Neural cell (in vitro differentiated cells): ENCODE measurements around the gene FOXN1.

GRCh38 chr17:22216668-22216954 lies 524.3 kb downstream of the KCNJ18 start:
- RAMPAGE, long total RNA: no peak

DNA sequence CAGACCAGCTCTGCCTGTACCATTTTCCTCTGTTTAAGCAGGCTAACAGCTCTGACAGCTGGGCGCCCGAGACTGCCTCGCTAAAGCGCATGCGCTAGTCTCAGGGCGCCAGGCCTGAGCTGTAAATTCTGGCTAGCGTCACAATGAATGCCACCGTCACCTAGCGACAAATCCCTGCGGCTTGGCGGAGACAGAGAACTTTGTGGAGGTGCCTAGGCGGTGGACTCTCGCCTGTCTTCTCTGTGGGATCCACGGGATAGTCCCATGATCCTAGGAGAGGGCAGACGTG lies 573.9 kb downstream of the KCNJ18 start:
- RAMPAGE, long total RNA: no peak

- RAMPAGE, long total RNA: no peak
These were observed 631.0 kb downstream of the KCNJ18 start for GRCh38 chr17:22323380-22323750.

DNA sequence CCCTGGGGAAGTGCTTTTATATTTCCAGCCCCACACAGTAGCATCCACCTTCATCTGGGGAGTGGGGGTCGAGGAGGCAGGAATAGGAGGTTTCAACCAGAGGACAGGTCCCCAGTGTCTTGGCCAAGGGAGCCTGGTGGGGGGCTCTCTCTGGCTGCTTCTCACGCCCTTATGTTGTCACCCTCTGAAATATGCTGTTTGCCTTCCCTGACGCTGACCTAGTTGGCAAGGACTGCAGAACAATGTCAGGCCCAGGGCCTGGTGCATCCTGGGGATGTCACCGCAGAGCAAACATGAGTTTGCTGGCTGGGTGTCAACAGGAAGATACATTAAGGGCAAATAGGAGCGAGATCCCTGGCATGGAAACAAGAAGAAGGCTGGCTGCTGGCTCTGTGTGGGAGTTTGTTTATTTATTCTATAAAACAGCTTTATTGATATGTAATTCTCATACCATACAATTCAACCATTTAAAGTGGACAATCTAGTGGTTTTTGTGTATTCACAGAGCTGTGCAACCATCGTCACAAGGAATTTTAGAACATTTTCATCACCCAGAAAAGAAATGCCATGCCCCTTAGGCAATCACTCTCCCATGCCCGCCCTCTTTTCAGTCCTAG lies 46.5 kb upstream of the WSB1 start:
- RAMPAGE, long total RNA: no peak

DNA sequence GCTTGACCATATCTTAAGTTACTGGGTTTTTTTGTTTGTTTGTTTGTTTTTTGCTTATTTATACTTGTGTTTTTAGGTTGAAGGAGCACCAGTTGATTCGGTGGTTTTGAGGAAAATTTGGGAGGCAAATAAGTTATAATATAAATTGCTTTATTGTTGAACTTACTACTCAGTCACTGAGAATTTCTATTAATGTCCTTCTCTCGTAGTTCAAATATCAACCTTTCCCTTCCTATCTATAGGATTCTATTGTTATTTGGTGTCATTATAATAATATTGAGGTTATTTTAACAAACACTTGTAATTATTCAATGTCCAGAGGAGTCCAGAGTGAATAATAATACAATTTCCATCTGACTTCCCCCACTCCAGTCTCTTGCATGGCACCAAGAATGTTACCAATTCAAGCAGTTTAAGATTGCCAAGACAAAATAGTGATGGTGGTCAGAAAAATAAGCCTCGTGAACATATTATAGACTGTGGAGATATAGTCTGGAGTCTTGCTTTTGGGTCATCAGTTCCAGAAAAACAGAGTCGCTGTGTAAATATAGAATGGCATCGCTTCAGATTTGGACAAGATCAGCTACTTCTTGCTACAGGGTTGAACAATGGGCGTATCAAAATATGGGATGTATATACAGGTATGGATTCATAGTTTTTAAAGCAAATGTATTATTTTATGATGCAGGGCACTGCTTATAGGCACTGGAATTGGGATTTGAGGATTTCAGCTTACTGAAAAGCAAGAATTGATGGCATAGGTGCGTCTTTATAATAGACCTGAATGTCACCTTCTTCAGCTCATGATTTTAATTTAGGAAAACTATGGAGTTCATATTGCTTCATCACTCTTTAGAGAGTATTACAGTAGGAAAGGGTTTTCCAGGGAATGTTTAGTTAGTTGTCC lies 9.3 kb downstream of the WSB1 start:
- RAMPAGE, long total RNA: no peak

- RAMPAGE, long total RNA: no peak
These were observed 76.3 kb upstream of the KSR1 start for GRCh38 chr17:27379792-27380495.

DNA sequence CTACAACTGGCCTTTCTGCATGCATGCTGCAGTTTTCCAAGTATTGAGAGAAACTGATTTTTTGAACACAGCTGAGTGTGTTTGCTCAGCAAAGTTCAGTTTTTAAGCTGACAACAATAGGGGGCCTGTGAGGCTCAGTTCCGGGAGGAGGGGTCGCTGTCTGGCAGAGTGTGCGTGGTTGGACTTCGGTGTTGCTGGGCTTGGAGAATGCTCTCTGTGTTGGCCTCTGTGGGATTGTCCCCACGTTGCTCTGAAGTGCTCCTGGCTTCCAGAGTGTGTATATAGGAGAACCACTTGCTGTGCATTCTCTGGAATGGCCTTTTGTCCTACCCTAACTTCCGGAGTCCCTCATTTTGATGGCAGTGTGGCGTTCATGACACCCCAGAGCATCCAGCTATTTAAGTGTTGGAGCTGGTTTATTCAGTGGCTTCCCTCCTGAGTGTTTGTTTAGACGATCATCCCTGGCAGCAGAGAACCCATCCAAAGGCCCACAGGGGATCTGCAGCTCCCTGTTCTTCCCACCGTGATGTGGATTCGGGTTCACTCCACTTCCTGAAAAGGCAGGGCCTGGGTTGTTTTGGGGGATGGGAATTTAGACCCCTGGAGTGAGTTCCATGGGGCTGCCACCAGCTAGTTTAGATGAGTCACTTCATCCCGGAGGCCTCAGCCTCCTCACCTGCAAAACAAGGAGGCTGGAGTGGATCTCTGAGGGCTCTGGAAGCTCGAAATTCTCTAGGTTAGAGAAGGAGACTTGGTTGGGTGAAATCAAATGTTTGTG lies 2.1 kb downstream of the KSR1 start:
- RAMPAGE, long total RNA: no peak

GRCh38 chr17:27481318-27481911 lies 25.2 kb downstream of the KSR1 start:
- RAMPAGE, long total RNA: no peak

GRCh38 chr17:27577086-27577850 lies 53.7 kb upstream of the LGALS9 start:
- RAMPAGE, long total RNA: no peak

DNA sequence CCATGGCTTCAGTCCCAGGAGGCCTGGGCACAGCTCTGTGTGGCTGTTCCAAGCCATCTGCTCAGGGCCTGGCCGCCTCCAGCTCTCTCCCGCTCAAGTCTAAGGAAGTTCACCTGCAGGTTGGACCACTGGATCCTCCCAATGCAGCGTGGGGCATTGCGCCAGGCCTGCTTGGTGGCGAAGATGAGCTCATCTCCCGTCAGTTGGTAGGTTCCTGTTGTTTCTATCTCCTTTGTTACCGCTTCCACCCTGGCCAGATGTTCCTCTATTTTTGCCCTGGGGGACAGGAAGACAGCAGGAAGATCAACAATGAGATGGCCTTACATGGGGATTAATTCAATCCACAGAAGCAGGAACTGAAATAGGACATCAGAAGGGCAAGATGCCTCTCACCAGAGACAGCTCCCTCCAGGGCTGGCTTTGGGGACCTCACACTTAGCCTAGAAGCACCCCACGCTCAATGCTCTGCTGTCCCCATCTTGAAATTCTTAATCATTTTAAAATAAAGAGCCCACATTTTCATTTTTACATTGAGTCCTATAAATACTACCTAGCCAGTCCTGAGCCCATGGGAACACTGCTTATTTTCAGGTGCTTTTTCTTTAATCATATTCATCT lies 17.4 kb downstream of the NOS2 start:
- RAMPAGE, long total RNA: no peak

- RAMPAGE, long total RNA: no peak
These were observed 5.1 kb upstream of the NOS2 start for GRCh38 chr17:27805279-27805956.

DNA sequence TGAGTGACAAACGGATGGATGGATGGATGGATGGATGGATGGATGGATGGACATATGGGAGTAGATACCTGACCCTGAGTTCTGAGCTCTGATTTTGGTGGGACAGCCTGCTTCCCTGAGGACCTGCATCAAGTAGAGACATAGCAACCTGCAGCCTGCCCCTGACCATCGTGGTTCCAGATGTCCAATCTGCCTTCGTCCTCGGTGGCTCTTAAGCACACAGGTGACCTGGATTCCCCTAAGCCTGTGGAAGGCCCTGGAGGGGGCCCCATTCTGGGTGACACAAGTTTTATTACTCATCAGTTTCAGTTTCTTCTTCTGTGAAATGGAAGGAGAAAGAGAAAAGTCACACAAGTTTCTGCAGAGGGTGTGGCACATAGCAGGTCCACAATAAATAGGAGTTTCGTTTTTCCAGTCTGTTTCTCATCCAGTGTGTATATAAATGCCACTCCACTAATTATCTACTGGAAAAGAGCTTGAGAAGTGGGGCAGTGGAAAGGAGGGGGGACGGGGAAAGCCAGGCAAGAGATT lies 9.9 kb upstream of the NOS2 start:
- RAMPAGE, long total RNA: no peak

- RAMPAGE, long total RNA: no peak
These were observed 11.5 kb upstream of the NOS2 start for GRCh38 chr17:27811872-27812155.

GRCh38 chr17:28384986-28385531 lies 13.6 kb downstream of the SARM1 start:
- RAMPAGE, long total RNA: no peak

DNA sequence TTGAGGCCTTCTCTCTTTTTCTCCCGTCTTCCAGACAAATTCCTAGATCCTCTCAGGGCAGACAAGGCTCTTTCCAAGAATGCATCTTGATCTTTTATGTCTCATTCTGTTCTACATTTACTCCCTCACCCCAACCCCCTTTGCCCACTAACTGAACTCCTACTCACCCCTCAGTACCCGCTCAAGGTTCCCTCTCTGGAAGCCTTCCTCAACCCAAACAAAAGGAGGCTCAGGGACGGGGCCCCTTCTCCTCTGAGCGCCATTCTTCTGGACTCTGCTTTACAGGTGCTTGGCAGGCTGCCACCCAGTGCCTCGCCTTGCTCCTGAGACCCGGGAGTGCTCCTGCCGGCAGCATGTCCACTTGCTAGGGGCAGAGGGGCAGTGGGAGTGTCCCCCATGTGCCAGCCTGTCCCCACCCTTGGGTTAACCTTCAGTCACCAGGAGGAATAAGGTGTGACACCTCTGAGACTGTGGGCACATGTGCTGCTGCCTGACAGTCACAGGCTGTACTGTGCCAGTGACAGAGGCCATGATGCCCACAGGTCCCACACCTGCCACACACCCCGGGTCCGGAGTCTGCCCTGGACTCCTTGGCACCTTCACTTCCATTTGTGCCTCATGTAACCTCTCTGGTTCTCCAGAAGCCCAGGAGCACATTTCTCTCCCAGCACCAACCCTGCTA lies 9.3 kb downstream of the SLC13A2 start:
- RAMPAGE, long total RNA: no peak

- RAMPAGE, long total RNA: no peak
These were observed 5.2 kb upstream of the FOXN1 start for GRCh38 chr17:28500764-28501579.

- RAMPAGE, long total RNA: no peak
These were observed at the start of gene FOXN1 for GRCh38 chr17:28506153-28506546. Gene FOXN1 (plus strand): TSS chr17:28506348.

- RAMPAGE, long total RNA: no peak
These were observed 19.0 kb downstream of the FOXN1 start for GRCh38 chr17:28524984-28525768.

DNA sequence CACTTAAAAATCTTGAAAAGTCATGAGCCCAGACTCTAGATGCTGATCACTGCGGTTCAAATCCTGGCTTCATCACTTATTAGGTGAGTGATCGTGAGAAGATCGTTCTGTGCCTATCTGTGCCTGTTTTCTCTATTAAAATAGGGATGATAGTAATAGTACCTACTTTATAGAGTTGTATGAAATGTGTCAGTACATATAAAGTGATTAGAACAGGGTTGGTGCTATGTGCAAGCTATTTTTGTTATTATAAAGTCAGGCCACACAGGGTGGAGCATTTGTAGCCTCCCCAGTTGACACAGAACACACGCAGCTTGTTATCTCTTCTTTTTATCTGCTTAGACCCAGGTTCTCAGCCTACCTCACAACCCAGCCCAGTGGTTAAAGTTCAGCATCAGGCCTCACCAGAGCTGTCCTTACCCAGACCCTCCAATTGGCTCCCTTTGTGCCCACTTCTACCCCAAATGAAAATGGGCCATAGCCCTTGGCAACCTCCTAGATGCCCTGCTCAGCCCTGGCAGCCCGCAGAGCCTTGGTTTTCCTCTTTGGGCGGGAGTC lies 857 bp upstream of the PIGS start:
- RAMPAGE, long total RNA: no peak

DNA sequence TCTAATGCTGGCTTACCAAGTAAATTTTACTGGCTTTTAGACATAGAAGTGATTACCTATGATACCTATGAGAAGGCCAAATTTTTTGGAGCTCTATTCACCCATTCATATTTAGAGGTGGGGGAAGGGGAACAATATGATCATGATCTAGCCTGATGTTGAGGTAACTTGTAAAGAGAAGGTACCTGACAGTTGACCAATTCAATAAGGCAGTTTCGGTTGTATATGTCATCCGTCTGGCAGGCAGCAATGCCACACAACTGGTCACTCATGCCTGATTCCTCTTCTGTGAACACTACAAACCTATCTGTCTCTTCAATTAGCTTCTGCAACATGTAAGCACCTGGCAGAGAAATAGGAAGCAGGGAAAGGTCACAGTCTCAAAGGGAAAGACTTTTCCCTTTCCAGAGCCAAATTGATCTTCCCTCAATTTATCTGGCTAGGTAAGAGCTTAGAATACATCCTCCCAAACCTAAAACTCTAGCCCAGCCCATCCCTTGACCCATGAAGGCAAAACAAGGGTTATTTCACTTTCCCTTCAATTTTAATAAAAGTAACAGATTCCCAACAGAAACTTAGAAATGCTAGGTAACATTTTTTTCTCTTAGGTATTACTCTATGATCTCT lies 10.2 kb upstream of the RSKR start:
- RAMPAGE, long total RNA: no peak